Cerebral cortex (tissue), 2 donors: ENCODE measurements around a stretch of chr15.

DNA sequence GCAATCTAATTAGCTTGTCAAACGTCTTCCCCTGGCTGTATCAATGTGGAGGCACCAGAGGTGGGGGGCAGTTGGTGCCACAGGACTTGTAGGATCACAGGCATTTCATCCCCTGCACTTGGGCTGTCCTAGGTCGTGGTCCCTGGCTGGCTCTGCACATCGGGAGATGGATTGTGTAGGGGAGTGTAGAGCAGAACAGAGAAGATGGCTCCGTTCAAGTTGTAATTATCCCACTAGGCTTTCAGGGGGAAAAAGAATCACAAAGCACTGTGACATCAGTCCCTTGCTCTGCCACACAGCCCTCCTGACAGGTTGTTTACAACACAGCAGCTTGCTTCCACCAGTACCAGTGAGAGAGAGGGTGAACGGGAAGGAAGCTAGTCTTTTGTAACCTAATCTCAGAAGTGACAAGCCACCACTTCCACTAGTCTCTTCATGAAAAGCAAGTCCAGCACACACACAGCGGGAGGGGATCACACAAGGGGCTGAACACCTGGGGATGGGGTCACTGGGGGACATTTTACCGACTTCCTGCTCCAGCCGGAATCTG is 86.2 kb downstream of the FAM81A start:
- PRO-cap, 2 experiments = no peak in any of the 2 experiments

DNA sequence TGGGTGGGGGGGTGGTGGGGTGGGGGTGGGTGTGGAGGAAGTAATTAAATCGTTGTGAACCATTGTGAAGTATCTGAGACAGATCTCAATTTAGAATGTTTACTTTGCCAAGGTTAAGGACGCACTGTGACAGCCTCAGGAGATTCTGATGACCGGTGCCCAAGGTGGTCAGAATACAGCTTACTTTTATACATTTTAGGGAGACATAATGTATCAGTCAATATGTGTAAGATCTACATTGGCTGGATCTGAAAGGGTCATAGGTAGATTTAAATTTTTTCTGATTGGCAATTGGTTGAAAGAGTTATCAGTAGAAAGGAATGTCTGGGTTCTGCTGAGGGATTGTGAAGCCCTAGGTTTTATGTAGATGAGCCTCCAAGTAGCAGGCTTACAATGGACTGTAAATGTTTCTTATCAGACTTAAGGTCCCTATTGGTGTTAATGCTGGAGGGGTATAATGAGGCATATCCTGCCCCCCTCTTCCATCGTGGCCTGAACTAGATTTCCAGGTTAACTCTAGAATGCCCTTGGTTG is 61.9 kb upstream of the GCNT3 start:
- PRO-cap, 2 experiments = no peak in any of the 2 experiments

GRCh38 chr15:59586803-59587230 is 24.8 kb upstream of the GCNT3 start:
- PRO-cap, 2 experiments = no peak in any of the 2 experiments

GRCh38 chr15:59587277-59587796 is 24.2 kb upstream of the GCNT3 start:
- PRO-cap, 2 experiments = no peak in any of the 2 experiments

DNA sequence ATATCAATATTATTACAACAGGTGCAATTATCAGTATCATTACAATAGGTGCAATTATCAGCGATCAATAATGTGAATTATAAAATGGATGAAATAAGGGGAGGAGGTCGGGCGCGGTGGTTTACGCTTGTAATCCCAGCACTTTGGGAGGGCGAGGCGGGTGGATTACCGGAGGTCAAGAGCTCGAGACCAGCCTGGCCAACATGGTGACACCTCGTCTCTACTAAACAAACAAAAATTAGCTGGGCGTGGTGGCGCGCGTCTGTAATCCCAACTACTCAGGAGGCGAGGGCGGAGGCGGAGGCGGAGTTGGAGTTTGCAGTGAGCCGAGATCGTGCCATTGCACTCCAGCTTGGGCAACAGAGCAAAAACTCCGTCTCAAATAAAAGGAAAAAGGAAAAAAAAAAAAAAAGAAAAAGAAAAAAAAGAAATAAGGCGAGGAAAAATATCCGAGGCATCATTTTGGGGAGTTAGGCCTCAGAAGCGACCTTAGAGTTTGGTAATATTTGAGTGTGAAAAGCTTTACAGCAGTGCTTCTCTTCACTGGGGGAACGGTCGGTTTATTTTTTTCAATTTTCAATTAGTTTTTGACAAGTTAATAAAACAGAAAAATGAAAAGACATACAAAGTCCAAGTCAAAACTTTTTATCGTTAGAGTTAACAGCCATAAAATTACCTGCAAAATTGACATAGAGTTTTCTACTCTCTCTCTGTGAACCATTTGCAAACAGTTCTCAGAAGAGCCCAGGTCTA is 769 bp upstream of the BNIP2 start:
- PRO-cap, 2 experiments = peak in 1 of 2 experiments; most common minus-strand start position 240 of the sequence (in 1)

DNA sequence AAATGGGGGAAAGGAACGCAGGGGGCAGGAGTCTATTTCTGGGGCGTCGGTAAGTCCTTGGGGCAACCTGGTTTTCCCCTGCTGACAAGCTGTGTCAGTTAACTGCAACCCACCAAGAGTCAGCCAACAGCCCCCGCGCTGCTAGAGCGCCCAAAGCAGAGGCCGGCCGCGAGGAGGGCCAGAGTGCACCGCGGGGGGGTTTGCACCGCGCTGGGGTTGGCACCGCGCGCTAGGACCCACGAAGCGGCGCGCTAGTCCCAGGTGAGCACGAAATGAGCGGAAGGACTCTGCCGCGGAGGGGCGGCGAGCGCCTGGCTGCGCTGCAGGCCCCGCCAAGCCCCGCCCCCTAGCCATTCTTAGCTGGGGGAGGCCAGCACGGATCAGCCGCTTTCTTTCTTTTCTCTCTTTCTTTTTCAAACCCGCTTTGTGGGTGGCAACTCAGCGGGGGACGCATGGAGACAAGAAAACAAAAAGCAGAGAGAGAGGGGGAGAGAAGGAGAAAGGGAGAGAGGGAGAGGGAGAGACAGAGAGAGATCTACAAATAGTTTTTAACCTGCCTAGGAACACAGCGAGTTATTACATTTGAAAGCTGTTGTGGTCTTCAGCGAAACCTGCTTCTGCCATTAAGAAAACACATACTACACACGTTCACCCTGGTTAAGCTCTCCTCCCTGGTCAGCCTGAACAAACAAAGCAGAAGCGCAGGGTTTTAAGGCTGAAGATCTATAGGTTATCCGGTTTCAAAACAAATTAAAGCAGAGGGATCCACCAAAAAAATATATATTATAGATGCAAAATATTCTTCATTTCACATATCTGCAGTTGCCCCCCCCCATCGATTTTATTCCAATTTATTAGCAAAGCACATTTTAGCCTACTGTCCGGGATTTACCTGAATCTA is 6.9 kb upstream of the FOXB1 start:
- PRO-cap, 2 experiments = no peak in any of the 2 experiments

GRCh38 chr15:60382872-60383510 is 14.8 kb downstream of the ANXA2 start:
- PRO-cap, 2 experiments = no peak in any of the 2 experiments

- PRO-cap, 2 experiments = peak in 1 of 2 experiments; most common minus-strand start chr15:60393272 (in 1)
These were observed 4.9 kb downstream of the ANXA2 start for GRCh38 chr15:60392331-60393786.

GRCh38 chr15:60397000-60397327 is 822 bp downstream of the ANXA2 start:
- PRO-cap, 2 experiments = no peak in any of the 2 experiments

DNA sequence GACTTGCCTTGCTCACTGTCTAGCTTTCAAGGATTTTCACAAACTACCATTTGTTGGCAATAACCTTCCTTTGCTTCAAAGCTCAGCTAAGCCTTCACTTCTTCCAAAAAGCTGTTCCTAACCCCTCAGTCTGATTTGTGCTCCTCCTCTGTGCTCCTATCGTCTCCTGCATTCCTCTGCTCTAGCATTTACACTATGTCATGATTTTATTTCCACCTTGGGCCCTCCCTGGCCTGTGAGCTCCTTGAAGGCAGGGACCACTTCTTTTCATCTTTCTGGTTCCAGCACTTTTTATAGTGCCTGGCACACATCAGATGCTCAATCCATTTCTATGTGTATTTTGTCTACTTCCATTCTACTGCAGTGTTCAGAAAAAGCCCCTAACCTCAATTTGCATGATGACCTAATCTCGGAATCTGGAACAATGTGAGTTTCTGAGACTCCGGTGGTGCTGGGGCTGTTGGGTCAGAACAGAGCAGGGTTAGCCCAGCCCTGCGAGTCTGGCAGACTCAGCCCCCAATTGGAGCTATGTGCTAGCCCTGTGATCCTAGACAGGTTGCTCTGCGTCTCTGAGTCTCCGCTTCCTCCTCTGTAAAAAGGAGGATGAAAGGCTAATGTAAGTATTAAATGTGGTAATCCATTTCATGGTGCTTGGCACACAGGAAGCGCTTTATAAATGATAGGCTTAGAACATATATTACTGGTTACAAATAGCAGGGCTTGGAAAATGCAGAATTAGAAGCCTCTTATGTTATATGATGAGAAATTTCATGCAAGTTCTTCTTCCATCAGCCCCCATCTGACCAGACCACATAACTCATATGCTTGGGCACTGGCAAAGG is 94.9 kb upstream of the ICE2 start:
- PRO-cap, 2 experiments = no peak in any of the 2 experiments

- PRO-cap, 2 experiments = no peak in any of the 2 experiments
These were observed 101.7 kb upstream of the ICE2 start for GRCh38 chr15:60580501-60581237.

GRCh38 chr15:60752192-60752973 is 273.4 kb upstream of the ICE2 start:
- PRO-cap, 2 experiments = no peak in any of the 2 experiments

GRCh38 chr15:61102500-61102927 is 126.6 kb downstream of the RORA start:
- PRO-cap, 2 experiments = no peak in any of the 2 experiments

DNA sequence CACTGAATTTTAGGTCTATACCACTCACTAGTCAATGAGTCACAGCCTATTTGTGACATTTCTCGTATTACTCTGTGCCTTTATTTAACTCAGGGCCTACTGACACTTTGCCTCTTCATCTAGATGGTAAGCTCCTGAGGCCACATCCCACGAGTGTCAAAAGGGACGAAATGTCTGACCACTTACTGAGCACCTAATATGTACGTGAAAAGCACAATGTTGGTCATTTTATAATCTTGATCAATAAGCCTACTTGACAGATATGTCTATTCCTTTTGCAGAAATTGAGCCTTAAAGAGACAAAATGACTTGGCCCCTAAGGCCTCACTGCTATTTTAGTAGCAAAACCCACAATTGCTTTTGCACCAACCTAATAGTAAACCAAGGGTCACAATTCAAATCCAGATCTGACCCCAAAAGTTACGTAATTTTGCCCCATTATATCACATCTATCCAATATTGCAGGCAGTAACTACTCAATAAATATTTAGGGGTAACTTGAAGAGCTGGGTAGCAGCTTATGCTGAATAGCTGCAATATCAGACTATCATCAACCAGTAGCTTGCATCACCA is 33.3 kb downstream of the RORA start:
- PRO-cap, 2 experiments = no peak in any of the 2 experiments

GRCh38 chr15:61327045-61327626 is 98.0 kb upstream of the RORA start:
- PRO-cap, 2 experiments = no peak in any of the 2 experiments

GRCh38 chr15:61389723-61390078 is 160.6 kb upstream of the RORA start:
- PRO-cap, 2 experiments = no peak in any of the 2 experiments

DNA sequence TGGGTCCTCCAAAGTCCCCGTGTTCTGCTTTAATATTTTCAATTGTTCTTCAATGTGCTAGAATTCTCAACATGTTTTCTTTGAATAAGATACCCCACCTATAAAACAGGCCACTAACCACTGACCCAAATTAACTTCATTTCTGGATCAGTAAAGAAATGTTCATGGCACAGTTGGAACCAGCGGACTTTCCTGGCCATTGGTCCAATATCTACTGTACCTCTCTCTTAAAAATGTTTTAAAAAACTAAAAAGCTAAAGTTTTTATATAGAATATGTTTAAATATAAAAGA is 131.2 kb downstream of the VPS13C start:
- PRO-cap, 2 experiments = no peak in any of the 2 experiments

DNA sequence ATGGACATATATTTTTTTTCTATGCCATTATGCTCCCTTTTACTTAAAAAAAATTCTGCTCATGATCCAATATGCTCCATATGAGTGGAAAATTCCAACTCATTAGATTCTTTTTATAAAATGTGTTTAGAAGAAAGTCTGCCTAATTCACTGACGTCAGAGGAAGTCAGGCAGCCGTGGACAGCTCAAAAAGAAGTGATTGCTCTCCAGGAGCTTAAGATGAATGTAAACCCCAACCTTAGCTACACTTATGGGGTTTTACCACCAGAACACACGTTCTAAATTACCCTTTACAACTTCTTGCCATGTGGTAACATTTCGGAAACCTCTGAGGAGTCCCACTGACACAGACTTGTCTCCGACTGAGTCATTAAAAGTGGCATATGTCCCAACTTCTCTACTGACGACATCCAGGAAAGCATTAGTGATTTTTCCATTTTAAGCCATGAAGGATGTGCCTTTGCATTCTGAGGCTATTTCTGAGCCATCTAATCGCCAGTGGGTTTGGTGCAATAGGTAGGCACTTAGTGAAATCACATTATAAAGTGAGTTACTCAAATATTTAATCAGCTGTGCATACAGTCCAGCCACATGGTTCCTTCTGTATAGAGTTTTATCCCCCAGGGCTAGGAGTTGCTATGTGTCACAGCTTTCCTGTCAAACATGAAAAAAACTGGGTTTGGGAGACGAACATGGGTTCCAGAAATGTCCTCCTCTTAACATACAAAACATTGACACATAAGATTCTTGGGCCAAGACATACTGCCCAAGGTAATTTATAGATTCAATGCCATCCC is 32.4 kb downstream of the C2CD4A start:
- PRO-cap, 2 experiments = no peak in any of the 2 experiments

DNA sequence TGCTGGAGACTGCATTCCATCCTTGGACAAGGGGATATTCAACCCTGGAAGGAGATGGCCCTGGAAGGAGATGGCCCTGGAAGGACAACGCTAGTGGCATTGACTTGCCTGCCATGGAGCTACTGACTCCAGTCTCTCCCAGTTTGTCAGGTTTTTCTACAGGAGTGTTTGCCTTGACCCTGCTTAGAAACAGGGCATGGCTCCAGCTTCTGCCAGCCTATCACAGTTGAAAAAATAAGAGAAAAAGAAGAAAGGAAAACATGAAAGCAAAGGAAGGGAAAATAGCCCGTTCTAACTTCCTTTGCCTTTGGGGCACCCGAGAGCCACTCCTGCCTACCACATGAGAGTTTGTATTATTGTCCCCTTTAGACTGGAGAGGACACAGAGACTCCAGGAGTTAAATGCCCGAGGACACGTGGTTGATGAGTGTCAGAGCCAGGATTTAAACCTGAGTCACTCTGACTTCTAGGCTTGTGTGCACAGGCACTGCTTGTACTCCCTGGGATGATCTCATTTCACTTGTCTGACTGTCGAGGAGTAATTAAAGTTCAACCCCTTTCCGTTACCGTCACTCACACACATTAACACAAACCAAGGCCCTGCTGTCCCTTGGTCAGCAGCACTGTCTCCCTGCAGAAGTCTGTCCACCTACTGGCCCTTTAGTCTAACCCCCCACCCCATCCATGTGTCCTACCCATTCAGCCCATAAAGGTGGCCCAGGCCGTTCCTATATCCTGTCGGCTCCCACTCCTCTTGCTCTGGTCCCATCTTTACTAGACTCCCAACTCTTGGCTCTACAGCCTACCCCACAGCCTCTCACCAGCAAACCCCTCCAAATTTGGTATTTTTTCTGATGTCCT is 46.1 kb downstream of the C2CD4A start:
- PRO-cap, 2 experiments = no peak in any of the 2 experiments

DNA sequence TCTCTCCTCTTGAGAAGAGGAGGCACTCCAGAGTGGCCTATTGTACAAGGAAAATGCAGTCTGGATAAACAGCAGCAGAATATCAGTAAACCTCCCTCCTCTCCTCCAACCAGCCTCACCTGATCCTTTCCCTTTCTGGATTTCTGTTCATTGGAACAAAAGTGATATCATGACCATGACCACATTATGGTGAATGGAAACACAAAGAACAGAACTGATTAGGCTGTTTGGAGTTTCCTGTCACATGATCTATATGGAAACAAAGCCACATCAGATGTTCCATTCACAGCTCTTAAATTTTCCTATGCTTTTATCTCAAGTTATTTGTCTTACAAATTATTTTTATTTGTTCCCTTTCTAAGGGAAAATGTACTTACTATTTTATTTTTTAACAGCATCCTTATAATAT is 14.6 kb downstream of the C2CD4B start:
- PRO-cap, 2 experiments = no peak in any of the 2 experiments